Type B pancreatic cell (in vitro differentiated cells): ENCODE measurements around the gene CPSF4L.

DNA sequence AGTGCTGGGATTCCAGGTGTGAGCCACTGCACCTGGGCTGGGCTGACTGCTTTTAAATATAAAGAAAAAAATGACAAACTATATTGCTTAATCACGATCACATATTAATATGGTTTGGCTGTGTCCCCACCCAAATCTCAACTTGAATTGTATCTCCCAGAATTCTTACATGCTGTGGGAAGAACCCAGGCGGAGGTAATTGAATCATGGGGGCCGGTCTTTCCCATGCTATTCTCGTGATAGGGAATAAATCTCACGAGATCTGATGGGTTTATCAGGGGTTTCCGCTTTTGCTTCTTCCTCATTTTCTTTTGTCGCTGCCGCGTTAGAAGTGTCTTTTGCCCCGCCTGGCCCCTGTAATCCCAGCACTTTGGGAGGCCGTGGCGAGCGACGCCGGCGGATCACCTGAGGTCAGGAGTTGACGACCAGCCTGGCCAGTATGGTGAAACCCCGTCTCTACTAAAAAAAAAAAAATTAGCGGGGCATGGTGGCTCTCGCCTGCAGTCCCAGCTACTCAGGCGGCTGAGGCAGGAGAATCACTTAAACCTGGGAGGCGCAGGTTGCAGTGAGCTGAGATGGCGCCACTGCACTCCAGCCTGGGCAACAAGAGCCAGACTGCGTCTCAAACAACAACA is 220.0 kb downstream of the KCNJ2 start:
- PRO-cap: no peak

DNA sequence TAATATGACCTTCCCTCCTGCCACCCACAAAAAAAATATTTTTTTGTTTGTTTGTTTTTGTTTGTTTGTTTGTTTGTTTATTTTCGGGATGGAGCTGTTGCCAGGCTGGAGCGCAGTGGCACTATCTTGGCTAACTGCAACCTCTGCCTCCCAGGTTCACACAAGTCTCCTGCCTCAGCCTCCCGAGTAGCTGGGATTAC is 586.9 kb downstream of the KCNJ2 start:
- PRO-cap: no peak

- PRO-cap: no peak
Observed at GRCh38 chr17:72123913-72124525, 3.2 kb downstream of the SOX9 start.

DNA sequence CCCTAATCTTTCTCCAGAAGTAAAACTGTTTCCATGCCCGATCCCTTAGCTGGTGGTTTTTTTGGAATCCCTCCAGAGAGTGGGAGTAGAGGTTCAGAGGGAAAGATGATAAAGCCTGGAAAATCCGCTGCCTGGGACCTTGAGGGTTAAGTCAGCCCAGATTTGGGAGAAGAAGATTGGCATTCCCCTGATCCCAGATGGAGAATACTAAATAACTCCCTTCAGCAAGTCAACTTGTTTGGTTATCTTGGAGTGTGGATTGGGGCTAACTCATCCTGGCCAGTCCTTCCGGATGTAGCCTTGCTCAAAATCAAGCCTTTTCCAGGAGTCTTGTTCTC is 71.4 kb downstream of the SOX9 start:
- PRO-cap: no peak

DNA sequence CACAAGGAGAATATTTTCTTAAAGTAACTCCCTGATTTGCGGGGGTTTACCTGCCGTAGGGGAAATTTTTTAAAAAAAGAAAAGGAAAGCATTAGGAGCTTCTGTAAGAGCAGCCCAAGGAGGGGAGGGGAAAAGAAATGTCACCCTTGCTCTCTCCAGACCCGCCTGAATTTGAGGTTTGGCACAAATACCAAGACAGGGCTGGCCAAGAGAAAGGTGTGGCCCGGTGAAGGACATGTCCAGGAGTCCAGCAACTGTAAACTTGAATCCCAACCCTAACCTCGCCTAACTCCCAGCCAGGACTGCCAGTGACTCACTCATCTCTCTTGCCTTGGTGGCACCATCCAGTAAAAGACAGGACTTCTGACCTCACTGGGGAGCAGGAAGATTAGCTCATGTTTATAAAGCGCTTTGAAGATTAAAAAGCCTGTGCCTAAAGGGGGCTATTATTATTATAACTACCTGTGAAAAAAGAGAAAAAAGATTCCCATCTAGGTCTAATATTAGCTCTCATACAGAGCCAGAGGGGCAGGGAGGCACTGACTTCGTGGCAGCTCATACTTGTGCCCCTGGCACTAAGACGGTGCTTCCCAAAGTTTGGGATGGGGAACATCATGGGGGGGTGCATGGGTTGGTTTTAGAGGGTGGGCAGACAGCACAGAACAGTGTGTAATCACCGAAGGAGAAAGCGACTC is 335.3 kb downstream of the SOX9 start:
- PRO-cap: unidirectional peak, minus-strand start at position 261 of the sequence

GRCh38 chr17:72588191-72588744 is 467.4 kb downstream of the SOX9 start:
- PRO-cap: unidirectional peak, plus-strand start at chr17:72588293

- PRO-cap: no peak
Observed at GRCh38 chr17:72634470-72634904, 458.0 kb downstream of the SLC39A11 start.

- PRO-cap: no peak
Observed at GRCh38 chr17:72719362-72720701, 372.7 kb downstream of the SLC39A11 start.

DNA sequence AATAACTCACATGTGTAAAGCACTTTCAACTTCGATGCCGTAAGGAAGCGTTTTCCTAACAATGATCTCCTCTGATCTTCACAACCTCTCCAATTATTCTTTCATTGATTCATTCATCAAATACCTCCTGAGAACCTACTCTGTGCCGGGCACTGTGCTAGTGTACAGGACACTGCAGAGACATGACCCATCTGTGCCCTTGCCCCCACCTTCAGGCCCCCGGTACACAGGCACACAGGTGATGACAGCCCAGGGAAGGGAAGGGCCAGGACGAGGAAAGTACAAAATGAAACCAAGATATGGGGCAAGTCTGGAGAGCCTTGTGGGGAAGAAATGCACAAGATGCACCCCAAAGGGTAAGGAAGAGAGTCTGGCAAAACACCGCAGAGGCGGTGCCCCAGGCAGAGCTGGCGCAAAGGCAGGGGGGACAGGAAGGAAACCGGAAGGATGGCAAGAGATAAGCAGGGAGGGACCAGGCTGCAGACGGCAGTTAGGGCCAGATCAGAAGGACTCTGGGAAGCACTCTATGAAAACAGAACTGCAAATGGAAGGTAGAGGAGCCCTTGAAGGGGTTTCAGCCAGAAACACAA is 81.5 kb downstream of the SLC39A11 start:
- PRO-cap: no peak

- PRO-cap: no peak
Observed at GRCh38 chr17:73166692-73167585, 2.1 kb downstream of the SSTR2 start.

DNA sequence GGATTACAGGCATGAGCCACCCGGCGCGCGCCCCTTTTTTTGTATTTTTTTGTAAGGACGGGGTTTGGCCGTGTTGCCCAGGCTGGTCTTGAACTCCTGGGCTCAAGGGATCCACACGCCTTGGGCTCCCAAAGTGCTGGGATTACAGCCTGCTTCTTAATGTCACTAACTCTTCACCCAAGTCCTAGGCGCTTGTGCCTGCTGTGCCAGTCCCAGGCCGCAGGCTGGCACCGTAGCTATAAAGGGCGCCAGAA is 1.7 kb upstream of the COG1 start:
- PRO-cap: no peak

DNA sequence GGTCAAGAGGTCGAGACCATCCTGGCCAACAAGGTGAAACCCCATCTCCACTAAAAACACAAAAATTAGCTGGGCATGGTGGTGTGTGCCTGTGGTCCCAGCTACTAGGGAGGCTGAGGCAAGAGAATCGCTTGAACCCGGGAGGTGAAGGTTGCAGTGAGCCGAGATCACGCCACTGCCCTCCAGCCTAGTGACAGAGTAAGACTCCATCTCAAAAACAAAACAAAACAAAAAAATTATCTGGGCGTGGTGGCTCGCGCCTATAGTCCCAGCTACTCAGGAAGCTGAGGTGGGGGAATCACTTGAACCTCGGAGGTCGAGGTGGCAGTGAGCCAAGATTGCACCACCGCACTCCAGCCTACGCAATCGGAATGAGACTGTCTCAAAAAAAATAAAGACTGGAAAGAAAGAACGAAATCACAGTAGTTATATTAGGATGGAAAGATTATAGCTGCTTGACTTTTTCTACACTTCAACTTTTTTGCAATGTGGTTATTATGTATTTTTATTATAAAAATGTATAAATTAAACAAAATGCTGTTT is 18.9 kb downstream of the COG1 start:
- PRO-cap: no peak

DNA sequence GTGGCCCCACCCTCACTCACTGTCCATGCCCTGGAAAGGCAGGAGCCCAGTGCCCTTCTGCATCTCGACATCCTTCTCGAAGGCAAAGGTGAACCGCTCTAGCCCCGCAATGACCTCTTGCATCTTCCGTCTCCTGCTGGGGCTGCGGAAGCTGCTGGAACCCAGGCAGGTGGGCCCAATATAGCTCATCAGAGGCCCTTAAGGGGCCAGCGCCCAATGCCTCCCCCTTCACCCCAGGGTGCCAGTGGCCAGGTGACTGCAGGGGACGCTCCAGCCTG is at the start of gene CPSF4L:
Gene CPSF4L (minus strand): TSS at position 185 of the 278 bp plus-strand sequence.
- PRO-cap: no peak

DNA sequence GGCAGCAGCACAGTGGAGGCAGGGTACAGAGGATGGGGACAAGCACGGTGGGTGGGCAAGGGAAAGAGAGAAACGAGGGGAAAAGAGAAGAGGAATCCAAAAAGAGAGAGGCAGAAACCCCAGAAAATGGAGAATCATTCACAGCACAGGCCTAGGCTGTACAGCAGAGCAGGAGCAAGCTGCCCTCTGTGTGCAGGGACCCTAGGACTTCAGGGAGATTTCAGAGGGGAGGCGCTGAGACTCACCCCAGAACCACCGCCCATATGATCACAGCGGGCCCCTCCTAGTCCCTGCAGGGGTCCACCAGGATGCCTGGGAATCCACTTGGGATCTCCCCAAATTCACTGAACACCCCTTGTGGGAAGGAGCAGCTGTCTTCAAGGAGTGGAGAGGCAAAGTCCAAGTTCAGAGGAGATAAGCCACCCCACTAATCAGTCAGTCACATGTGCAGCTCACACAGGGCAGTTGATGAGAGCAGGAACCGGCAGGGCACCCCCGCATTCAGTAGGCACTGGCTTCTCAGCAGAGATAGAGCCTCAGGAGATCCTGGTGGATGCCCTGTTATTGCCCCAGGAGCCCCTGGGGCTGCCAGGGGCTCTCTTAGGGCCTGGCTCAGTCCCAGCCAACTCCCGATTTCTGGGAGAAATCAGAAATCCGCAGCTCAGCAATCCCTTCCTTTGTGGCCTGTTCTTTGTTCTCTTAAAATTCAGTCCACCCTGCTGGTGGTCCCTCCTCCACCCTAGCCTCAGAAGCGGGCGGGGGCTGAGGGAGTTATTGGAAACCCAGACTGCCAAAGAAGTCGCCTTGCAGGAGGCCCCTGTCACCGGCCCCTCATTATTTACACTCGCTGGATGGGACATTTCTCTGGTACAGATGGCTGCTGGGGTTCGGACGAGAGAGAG is 2.0 kb downstream of the CDC42EP4 start:
- PRO-cap: unidirectional peak, plus-strand start at position 455 of the sequence

DNA sequence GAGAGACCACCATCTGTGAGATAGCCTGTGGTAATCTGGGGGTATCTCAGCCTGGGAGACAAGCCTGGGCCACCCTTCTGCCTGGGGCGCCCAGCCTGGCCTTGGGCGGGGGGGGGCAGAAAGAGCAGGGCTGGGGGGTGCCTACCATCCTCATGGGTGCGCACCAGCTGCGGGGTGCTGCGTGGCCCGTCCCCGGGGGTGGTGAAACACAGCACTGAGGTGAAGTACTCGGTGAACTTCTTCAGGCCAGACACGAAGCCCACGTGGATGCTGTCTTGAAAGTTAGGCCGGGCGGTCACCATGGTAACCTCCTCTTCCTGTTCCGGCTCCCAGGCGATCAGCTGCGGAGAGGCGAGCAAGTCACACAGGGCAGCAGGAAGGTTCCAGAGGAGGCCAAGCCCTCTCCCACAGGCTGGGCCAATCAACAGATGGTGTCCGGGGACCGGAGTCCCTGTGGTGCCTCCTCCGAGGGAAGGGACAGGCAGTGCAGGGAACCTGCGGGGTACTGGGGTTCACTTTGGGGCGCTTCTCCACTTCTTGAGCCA is 90.1 kb upstream of the CDC42EP4 start:
- PRO-cap: no peak

DNA sequence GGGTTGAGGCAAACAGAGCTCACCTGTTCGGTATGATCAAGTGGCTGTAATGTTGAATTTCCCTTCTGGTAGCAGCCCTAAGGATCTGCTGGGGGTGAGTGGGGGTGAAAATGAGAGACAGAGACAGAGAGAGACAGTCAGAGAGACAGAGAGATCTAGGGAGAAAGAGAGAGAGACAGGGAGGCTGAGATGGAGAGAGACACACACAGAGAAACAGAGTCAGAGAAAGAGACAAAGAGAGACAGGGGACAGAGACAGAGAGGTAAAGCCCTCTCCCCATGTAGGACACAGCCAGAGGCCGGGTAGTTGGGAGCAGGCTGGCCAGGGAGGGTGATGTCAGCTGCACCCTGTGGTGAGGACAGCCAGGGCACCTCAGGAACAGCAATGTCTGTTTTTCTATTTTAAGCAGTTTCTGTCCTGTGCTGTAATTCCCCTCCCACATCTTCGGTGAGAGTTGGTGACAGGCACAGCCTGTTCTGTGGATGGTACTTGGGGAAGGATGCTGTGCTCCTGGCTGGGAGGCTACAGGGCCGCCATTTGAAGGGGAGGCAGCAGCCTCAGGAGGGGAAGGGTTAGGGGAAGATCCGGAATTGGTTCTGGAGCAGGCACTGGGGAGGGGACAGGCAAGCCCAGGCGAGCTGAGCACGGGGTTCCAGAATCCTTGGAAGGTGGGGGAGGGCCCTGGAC is 163.6 kb downstream of the SDK2 start:
- PRO-cap: no peak

GRCh38 chr17:73613057-73614288 is 30.8 kb downstream of the SDK2 start:
- PRO-cap: no peak

DNA sequence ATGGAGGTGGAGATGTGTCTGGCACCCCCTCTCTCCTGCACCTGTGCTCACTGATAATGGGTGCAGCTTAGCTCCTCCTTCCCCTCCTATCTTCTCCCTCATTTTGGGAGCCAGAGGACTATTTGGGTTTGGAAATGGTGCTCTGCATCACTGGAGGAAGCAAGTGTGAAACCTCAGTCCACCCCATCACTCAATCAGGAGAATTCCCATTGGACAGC is 93.4 kb upstream of the SDK2 start:
- PRO-cap: no peak

DNA sequence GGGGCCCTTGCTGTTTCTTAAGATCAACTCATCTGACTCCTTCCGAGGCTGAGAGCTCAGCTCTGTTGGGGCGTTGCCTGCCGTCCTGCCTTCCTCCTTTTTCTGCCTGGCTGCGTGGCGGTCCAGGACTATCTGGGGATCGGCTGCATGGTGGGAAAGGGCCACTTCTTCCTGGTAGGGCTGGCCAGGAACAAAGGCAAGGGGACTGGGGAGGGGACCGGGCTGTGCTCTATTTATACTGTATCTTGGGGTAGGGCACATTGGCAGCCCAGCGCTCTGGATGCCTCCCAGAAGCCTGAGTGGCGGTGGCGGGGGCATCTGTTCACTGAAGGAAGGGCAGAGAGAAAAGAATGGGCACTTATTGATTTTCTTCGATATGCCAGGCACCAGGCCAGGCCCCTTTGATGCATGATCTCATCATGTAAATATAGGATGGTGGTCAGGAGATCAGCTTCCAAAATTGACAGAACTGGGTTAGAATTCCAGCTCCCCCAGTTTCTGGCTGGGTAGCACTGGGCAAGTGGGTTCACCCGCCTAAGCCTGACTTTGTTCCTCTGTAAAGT is 103.4 kb upstream of the SDK2 start:
- PRO-cap: no peak

GRCh38 chr17:73901697-73902546 is 257.7 kb upstream of the SDK2 start:
- PRO-cap: no peak